Hepatocyte (in vitro differentiated cells and primary cell): Measurements from ENCODE around the genes ANGPTL8 and ZNF440.

GRCh38 chr19:10920321-10920779, 8.1 kb downstream of the YIPF2 start:
- RAMPAGE, long total RNA = no peak
- RRBS = 100% methylated on average over 1 of the region's 12 CpGs

DNA sequence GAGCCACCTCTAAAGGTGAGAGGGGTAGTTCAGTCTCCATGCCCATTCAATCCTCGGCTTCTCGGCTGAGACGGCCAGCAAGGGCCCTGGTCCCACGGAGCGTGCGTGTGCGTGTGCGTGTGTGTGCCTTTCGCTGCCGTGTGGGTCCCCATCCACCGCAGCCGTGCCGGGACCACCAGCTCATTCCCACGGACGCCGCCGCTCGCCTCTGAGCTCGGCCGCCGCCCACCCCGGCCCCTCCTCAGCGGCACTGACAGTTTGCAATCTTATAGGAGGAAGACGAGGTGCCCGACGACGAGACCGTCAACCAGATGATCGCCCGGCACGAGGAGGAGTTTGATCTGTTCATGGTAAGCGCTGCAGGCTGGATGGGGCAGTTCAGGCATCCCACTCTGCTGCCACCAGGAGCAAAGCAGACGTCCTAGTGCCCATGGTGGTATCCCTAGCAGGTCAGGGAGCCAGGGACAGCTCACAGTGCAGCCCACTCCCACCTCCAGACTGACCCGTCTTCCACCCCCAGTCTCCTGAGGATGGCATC, 55.3 kb upstream of the LDLR start:
- RAMPAGE, long total RNA = no peak
- RRBS = 94% methylated on average over 17 of the region's 34 CpGs

GRCh38 chr19:11044391-11045078, 44.7 kb upstream of the LDLR start:
- RAMPAGE, long total RNA = no peak
- RRBS = no CpG with 5 or more reads among the region's 17 CpGs

GRCh38 chr19:11089693-11090484, 626 bp downstream of the LDLR start:
- RAMPAGE, long total RNA = no peak
- RRBS = 4% methylated on average over 7 of the region's 51 CpGs

DNA sequence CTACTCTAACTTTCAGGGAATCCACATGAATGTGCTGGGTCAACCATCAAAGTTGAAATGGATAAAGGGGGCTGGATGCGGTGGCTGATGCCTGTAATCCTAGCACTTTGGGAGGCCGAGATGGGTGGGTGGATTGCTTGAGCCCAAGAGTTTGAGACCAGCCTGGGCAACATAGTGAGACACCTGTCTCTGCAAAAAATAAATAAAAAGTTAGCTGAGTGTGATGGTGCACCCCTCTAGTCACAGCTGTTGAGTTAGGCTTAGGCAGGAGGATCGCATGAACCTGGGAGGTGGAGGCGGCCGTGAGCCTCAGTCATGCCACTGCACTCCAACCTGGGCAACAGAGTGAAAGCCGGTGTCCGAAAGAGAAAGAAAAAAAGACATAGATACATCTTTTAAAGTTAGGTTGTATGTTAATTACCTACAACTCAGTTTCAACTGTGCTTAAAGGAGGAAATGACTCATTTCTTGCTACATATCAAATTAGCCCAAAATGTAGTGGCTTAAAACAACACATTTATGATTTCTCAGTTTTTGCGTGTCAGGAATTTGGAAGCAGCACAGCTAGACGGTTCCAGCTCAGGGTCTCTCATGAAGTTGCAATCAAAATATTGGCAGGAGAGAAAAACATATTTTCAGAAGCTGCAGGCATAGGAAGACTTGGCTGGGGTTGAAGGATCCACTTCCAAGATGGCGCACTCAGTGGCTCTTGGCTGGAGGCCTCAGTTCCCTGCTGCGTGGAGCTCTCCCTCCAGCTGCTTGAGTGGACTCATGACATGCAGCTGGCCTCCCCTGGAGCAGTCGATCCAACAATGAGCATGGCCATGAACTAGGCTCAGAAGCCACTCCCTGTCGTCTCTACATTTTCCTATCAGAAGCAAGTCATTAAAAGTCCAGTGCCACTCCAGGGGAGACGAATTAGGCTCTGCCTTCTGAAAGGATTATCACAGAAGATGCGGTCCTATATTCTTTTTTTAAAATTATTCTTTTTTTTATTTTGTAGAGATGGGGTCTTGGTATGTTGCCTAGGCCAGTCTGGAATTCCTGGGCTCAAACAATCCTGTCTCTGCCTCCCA, 7.0 kb downstream of the LDLR start:
- RAMPAGE, long total RNA = no peak
- RRBS = no CpG with 5 or more reads among the region's 15 CpGs

DNA sequence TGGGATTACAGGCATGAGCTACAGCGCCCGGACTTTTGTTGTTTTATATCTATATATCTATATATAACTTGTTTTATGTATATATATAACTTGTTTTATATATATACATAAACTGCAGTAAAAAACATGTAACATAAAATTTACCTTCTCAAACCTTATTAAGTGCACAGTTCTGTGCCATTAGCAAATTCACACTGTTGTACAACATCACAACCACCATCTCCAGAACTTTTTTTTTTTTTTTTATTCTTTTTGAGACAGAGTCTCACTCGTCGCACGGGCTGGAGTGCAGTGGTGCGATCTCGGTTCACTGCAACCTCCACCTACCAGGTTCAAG, 20.2 kb downstream of the LDLR start:
- RAMPAGE, long total RNA = no peak
- RRBS = no CpG with 5 or more reads among the region's 7 CpGs

GRCh38 chr19:11130944-11132113, 24.3 kb downstream of the SPC24 start:
- RAMPAGE, long total RNA = no peak
- RRBS = no CpG with 5 or more reads among the region's 30 CpGs

DNA sequence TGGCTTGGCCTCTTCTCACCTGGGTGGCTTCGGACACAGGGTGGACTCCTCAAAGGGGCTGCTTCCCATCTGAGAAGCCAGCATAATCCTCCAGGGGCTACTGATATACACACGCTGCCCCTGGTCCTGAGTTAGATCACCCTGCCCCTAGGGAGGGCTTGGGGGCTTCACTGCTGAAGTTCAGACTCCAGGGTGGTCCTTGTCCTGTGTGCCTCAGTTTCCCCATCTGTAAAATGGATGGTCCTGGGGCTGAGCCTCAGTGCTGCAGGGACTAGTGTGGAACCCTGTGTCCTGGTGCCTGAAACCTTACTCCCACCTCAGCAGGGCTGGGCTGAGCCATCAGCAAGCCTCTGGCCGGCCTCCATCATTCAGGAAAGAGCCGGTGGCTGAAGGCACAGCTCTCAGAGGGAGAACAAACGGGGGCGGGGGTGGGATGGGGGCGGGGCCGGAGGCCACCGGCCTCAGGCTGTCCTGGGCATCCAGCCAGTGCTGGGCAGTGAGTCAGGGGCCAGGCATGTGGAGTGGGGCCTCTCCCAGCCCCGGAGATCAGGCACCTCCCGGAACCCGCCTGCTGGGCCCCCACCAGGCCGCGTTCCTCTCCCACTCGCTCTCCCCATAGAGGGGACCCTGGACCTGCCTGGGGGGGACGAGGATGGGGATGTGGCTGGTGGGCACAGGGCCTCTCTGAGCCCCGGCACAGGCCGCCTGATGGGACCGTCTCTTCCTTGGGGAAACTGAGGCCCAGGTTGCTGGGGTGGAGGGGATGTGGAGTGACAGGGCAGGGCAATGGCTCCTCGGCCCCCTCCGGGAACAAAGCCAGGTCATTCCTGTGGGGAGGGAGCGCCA, 13.1 kb downstream of the SPC24 start:
- RAMPAGE, long total RNA = no peak
- RRBS = 5% methylated on average over 9 of the region's 22 CpGs

DNA sequence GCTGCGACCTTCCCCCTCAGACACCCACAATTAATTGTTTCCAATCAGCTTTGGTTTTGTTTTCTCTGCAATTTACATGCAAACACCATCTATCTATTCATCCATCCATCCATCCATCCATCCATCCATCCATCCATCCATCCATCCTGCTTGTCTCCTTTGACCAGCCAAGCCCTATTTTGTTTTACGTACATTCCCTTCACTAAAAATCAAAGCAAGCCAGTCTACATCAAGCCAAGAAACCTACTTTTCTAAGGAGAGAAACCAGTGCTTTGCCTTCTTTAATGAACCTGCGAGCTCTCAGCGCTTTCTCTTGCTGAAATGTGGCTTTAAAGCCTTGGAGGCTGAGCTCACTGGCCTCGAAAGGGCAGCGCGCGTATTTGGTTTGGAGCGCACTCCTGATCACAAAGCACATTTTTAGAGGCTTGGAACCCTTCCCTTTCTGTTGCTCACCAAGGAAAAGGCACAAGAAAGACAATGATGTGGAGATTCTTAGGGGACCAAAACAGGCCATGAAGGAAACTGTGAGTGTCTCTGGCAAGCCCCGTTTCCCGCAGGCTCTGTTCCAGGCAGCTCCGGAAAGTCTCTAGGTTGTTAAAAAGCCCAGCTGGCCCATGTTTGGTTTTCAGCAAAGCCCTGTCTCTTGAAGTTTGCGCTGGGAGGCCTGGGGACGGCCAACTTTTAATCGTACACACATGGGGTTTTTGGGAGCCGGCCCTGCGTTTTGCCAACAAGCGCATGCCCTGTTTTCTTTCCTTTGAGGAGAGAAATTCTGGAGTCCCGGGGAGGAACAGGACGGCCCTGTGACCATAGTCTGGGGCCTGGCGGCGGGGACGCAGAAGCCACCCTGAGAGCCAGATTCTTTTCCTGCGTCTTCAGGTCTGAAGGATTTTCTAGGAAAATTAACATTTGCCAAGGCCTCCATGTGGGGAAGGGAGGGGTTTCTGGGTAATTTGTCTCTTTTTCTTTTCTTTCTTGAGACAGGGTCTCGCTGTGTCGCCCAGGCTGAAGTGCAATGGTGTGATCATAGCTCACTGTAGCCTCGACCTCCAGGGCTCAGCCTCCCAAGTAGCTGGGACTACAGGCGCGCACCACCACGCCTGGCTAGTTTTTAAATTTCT, 9.4 kb upstream of the SPC24 start:
- RAMPAGE, long total RNA = no peak
- RRBS = 55% methylated on average over 3 of the region's 30 CpGs

DNA sequence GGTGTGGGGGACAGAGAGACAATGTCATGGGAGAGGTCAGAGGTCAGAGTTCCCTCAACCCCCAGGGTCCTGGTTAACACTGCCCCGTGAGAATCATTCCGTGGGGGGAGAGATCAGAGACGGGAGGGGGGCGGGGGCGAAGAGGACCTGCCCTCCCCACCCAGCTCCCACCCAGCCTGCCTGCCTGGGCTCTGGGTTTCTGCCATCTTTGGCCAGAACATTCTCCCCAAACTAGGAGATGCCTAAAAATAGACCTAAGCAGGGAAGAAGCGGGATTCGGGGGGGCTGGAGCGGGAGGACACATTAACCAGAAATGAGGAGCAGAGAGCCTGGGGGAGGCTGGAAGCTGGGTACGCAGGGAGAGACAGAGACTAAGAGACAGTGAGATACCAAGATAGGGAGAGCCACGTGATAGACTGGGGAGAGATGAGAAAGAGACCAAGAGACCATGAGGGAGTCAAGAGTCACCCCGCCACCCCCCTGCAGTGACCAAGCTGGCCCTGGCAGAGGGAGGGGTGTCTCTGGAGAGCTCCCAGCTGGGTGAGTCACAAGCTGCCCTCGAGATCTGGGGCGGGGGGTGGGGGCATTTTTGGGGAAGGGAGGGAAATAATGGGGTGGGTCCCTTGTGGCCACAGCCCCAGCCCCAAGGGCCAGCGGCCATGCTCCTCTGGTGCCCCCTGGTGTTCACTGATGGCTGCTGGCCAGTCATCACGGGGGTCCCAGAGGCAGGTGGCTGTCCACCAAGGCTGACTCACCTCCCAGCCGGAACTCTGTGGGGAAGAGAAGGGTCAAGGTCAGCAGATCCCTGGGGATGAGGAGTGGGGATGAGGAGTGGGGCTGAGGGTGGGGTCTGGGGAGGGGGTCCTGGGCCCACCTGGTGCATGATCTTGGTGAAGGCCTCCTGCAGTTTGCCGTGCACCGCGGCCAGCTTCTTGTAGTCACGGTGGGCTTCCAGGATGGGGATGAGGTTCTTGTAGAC, 6.3 kb upstream of the KANK2 start:
- RAMPAGE, long total RNA = no peak
- RRBS = no CpG with 5 or more reads among the region's 20 CpGs

DNA sequence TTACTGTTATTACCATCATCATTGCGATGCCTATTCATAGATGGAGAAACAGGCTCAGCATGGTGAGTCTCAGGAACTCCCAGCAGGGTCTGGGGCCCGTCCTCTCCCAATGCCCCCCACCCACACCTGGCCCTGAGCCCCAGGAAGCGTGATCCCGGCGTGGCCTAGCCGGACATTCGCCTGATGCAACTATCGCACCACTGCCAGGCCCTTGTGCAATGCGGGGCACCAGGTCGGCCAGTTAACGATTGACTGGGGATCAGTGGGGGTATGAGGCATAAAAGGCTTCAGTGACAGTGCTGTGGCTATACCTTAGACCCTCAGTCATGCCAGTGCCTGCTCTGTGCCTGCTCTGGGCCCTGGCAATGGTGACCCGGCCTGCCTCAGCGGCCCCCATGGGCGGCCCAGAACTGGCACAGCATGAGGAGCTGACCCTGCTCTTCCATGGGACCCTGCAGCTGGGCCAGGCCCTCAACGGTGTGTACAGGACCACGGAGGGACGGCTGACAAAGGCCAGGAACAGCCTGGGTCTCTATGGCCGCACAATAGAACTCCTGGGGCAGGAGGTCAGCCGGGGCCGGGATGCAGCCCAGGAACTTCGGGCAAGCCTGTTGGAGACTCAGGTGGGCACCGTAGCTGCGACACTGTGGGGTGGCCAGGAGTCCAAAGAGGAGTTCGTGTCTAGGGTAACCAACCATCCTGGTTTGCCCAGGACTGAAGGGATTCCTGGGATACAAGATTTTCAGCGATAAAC, at the start of gene ANGPTL8:
ANGPTL8 (plus strand) TSS at position 308 of the 754 bp plus-strand sequence.
- RAMPAGE, long total RNA = start-site peak on the plus strand centred at position 310 of the sequence, 27 bp wide, 8 and 5 reads in 2 replicates
- RRBS = no CpG with 5 or more reads among the region's 25 CpGs

GRCh38 chr19:11345580-11345767, 594 bp downstream of the TMEM205 start:
- RAMPAGE, long total RNA = no peak
- RRBS = 3% methylated on average over 2 of the region's 7 CpGs

GRCh38 chr19:11452475-11453033, 17.1 kb downstream of the PRKCSH start:
- RAMPAGE, long total RNA = no peak
- RRBS = 62% methylated on average over 8 of the region's 20 CpGs

- RAMPAGE, long total RNA = no peak
- RRBS = no CpG with 5 or more reads among the region's 12 CpGs
Observed at GRCh38 chr19:11552600-11553172, 6.3 kb downstream of the ELOF1 start.

DNA sequence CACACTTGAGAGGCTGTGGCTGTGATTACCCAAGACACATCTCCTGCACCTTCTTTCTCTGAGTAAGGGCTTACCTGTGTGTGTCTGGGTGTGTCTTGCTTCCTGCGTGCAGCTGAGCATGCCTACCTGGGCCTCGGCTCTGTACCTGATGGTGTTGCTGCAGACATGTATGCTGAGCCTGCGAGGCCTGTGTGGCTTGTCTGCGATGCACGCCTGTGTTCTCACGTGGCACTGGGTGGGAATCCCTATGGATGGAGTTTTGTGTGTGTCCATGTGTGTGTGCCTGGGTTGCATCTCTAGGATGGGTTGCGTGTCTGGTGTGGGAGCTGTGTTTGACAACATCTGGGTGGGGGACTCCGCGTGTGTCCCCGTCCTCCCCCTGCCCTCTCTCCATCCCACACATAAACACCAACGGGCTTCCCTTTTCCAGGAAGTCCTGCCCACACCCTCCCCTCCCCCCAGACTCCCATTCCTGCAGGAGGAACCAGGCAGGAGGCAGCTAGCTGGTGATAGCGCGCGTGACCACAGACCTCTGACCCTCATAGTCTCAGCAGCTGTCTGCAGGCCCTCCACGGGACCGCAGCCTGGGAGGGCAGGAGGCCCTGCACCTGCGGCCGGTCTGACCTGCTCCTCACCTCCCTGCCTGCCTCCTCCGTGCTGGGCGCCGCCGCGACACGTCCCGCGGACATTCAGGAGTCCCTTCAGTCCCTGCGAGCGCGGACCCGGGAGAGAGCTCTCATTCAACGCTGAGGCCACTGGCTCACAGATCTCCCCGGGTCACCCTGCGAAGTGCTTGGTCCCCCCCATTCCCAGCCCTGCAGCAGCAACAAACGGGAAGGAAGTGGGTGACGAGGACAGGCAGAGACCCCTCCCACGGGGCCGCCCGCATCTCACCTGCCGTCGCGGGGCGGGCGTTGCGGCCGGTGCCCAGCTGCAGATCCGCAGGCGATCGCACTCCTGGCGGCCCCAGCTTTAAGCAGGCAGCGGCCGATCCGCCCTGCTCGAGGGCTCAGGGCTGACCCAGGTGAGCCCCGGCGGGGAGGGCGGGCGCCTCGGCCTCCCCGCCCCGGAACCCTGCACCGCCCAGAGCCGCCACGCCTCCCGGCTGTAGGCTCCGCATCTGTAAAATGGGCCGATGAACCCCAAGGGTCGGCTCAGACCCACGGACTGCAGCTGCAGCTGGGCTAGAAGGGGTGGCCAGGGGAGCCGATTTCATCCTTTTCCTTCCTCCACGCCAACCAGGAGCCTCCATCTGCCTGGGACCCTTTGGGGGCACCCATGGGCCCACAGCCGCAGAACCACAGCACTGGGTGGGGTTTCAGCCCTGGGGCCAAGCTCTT, 975 bp upstream of the ACP5 start:
- RAMPAGE, long total RNA = start-site peak on the minus strand centred at position 1,013 of the sequence, 28 bp wide, 14 and 15 reads in 2 replicates
- RRBS = 26% methylated on average over 21 of the region's 71 CpGs

- RAMPAGE, long total RNA = no peak
- RRBS = no CpG with 5 or more reads among the region's 4 CpGs
Observed at GRCh38 chr19:11624084-11624476, 26.8 kb downstream of the ZNF627 start.

- RAMPAGE, long total RNA = no peak
- RRBS = 10% methylated on average over 1 of the region's 10 CpGs
Observed at GRCh38 chr19:11693605-11694445, 44.9 kb downstream of the ZNF823 start.

- RAMPAGE, long total RNA = no peak
- RRBS = 1% methylated on average over 20 of the region's 63 CpGs
Observed at GRCh38 chr19:11813802-11814764, at the start of gene ZNF440. Gene ZNF440, plus strand, starts transcription at chr19:11814273.

DNA sequence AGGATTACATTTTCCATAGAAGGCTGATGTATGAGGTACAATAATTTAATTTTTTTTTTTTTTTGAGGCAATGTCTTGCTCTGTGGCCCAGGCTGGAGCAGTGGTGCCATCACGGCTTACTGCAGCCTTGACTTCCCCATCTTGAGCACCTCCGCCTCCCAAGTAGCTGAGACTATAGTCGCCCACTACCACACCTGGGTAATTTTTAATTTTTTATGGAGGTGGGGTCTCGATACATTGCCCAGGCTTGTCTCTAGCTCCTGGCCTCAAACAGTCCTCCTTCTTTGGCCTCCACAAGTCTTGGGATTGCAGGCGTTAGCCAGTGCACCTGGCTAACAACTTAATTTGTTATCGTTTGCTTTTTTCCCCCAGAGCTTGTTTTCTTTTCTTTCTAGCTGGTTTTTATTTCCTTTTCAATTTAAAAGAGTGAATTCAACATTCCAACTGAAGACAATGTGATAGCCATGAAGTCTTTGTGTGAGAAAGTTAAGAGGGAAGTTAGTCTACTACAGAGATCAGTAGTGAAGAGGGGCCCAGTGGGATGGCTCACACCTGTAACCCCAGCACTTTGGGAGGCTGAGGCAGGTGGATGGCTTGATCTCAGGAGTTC, 3.2 kb downstream of the ZNF439 start:
- RAMPAGE, long total RNA = no peak
- RRBS = no CpG with 5 or more reads among the region's 6 CpGs

DNA sequence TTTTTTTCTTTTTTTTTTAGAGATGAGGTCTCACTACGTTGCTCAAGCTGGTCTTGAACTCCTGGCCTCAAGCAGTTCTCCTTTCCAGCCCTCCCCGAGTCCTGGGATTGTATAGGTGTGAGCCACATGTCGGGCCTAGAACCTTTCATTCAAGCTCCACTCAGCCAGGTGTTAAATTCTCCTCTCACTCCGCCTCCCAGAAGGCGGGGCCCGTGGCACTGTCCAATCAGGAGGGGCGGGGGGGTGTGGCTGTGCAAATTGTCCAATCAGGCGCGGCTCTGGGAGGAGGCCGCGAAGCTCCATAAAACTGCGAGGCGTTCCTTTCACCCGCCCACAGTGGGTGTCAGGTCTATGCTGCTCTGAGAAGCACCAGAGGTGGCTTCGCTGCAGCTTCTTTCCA, 3.1 kb upstream of the ZNF625 start:
- RAMPAGE, long total RNA = no peak
- RRBS = no CpG with 5 or more reads among the region's 15 CpGs